Pericardium fibroblast (primary cell): Measurements from ENCODE around the genes ZNF701, ZNF415, ZNF813 and CACNG6.

- RAMPAGE, long total RNA, result no peak
These were observed 1.2 kb downstream of the ZNF808 start for GRCh38 chr19:52528529-52529195.

DNA sequence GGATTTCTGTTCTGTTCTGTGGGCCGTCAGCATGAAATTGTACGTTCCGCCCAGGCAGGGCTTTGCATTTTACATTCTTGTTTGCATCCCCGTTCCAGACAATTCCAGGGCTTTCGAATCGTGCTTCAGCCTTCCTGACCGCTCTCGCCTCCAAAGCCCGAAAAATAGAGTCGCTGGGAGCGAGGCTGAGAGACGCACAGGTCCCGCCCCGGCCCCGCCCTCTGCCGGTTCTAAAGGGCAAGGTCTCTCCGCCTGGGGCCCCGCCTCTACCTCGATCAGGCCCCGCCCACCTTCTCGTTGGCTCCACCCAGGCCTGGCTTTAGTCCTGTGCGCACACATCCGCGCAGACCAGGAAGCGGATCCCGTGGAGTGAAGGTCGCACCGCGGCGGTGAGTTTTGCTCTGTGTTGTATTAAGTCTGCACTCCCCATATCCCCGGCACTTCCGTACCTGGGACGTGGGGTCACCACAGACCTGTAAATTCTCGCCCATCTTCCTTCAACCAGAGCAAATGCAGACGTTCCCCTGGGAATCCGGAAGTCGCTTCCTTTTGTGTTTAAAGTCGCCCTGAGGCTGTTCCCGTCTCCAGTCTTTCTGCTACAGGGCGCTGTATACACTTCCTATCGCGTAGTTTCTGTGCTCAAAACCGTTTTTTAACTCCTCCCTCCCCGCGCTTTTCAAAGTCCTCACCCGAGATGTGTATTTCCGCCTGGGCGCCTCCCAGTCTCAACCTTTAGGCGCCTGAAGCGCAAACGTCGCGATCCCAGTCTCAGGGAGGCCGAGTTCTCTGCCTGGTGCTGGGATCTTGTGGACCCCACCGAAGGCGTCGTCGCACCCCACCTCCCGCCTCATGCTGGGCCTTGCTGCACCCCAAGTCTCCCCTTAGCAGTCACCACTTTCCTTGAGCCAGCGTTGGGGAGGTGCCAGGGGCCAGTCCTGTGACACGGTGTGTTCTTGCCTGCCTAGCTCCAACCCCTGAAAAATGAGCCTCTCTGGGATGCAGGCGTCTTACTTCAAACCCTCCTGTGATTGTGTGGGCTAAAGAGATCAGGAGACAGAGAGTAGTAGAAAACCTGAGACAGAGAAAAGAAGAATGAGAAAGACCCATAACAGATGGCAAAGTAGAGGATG is at the start of gene ZNF701:
Gene ZNF701, plus strand, starts transcription at position 346 of the 1,130 bp plus-strand sequence.
- RAMPAGE, long total RNA, result start-site peak on the plus strand centred at position 348 of the sequence, 9 bp wide, 64 and 116 reads in 2 replicates

DNA sequence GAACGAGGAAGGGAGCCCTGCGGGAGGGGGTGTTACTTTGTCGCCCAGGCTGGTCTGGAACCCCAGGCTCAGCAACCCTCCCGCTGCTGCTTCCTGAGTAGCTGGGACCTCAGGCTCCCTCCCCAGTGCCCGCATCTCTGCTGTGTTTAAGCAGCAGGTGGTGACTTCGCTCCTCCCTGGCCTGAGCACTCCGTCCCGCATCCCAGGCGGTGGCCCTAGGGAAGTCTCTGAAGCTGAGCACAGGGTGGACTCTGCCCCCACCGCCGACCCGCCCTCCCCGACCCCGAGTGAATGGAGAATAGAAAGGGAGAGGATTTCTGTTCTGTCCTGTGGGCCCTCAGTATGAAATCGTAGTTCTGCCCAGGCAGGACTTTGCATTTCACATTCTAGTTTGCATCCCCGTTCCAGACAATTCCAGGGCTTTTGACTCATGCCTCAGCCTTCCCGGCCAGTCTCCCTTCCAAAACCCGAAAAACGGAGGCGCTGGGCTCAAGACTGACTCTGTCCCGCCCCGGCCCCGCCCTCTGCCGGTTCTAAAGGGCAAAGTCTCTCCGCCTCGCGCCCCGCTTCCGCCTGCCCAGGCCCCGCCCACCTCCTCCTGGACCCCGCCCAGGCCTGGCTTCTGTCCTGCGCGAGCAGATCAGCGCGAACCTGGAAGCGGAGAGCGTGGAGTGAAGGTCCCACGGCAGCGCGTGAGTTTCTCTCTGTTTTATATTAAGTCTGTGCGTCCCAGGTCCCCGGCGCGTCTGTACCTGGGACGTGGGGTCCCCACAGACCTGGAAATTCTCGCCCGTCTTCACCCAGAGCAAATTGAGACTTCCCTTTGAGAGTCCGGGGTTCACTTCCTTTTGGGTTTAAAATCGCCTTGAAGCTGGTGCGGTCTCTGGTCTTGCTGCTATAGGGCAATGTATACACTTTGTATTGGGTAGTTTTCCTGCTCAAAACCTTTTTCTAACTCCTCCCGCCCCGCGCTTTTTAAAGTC is 30.9 kb downstream of the ZNF701 start:
- RAMPAGE, long total RNA, result no peak

DNA sequence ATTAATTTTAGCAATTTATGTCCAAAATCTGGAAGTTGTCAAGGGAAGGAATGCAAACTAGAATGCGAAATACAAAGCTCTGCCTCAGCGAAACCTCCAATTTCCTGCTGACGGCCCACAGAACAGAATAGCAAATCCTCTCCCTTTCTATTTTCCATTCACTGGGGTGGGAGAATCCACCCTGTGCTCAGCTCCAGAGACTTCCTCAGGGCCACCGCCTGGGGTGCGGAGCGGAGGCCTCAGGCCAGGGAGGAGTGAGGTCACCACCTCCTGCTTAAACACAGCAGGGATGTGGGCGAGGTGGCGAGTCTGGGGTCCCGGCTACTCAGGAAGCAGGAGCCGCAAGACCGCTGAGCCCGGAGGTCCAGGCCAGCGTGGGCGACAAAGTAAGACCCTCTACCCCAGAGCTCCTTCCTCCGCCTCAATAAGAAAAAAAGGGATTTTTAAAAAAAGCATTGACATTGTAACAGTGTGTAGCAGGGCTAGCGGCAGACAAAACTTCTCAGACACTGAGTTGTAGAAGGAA is 681 bp upstream of the ZNF320 start:
- RAMPAGE, long total RNA, result no peak

- RAMPAGE, long total RNA, result start-site peak on the minus strand at chr19:52942542-52942659, 19 and 36 reads in 2 replicates
These were observed 19.5 kb upstream of the ZNF888 start for GRCh38 chr19:52942297-52943468.

DNA sequence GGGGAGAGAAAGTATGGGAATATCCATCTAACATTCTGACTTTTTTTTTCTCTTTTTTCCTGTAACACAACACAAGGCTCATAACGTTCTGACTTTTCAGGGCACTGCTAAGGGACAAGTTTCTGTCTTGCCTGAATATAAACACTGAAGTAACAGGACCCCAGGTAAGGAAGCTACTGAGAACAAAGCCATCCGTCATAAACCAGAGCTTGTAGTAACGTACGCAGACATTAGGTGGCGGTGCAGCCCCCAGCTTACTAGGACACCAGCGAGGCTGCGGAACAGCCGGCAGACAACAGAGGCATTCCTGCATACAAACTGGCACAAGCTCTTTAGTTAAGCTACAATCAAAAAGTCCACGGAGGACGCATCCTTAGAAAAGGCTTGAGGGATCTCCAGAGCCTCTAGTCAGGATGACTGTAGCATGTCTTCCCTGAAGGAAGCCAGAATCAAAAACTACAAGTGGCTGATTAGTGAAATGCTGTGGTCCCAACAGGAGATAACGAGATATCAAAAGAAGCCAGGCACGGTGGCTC is 26.3 kb downstream of the ZNF160 start:
- RAMPAGE, long total RNA, result no peak

DNA sequence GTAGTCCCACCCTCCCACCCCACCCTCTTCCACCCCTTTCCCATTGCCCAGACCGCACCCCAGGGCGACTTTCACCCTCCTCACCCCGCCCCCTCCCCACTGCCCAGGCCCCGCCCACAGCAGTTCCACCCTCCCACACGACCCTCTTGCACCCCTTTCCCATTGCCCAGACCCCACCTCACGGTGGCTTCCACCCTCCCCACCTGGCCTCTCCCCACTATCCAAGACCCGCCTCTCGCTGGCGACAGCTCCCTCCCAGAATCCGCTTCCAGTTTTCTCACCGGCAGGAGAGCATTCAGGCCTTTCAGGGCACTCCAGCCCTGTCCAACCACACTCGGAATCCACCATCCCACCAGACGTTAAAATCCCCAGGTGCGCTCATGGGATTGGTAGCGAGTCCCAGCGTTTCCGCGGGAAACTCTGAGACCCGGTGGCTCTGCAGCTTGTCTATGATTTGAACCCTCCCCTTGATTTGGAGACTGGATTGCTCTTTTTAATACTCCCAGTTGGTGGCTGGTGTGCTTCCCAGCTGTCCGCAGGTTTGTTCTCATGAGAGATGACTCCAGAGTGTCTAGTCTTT is 8.1 kb downstream of the ZNF160 start:
- RAMPAGE, long total RNA, result no peak

DNA sequence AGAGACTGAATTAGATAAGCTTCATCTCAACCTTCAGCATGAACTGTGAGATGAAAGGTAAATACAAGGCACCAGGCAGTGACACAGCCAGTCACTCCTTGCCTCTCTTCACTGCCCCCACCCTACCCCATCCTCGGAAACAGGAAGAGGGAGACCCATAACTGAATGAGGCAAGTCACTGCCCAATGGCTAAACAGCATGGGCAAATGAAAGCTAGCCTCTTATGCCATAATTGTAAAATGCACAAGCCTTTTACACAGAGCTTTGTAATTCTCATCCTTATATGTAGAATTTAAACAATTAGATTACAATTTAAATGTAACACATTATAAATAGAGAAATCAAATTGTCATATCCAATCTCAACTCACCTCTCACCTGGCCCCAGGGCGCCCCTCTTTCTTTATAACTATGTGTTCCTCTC is 1.6 kb downstream of the ZNF160 start:
- RAMPAGE, long total RNA, result no peak

GRCh38 chr19:53132577-53133289 is at the start of gene ZNF415:
TSS of gene ZNF415 (minus strand) at chr19:53132910.
- RAMPAGE, long total RNA, result start-site peak on the minus strand at chr19:53132878-53132922, 80 and 84 reads in 2 replicates

DNA sequence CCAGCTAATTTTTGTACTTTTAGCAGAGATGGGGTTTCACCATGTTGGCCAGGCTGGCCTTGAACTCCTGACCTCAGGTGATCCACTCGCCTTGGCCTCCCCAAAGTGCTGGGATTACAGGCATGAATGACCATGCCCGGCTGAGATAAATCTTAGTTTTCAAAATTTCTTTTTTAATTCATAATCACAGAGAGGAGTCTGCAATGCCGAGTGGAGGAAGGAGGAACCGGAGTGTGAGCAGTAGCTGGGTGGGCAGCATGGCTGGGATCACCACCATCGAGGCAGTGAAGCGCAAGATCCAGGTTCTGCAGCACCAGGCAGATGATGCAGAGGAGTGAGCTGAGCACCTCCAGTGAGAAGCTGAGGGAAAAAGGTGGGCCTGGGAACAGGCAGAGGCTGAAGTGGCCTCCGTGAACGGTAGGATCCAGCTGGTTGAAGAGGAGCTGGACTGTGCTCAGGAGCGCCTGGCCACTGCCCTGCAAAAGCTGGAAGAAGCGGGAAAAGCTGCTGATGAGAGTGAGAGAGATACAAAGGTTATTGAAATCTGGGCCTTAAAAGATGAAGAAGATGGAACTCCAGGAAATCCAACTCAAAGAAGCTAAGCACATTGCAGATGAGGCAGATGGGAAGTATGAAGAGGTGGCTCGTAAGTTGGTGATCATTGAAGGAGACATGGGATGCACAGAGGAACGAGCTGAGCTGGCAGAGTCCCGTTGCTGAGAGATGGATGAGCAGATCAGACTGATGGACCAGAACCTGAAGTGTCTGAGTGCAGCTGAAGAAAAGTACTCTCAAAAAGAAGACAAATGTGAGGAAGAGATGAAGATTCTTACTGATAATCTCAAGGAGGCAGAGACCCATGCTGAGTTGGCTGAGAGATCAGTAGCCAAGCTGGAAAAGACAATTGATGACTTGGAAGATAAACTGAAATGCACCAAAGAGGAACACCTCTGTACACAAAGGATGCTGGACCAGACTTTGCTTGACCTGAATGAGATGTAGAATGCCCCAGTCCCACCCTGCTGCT is 10.1 kb downstream of the ZNF761 start:
- RAMPAGE, long total RNA, result no peak

- RAMPAGE, long total RNA, result start-site peak on the plus strand at chr19:53467729-53467764, 74 and 45 reads in 2 replicates
These were observed at the start of gene ZNF813 for GRCh38 chr19:53467470-53468654. TSS of gene ZNF813 (plus strand) at chr19:53467733.

GRCh38 chr19:53498089-53498765 is 30.7 kb downstream of the ZNF813 start:
- RAMPAGE, long total RNA, result no peak

GRCh38 chr19:53554328-53555516 is 16.8 kb downstream of the ZNF331 start:
- RAMPAGE, long total RNA, result no peak

- RAMPAGE, long total RNA, result no peak
These were observed 9.8 kb upstream of the NLRP12 start for GRCh38 chr19:53833878-53834371.

- RAMPAGE, long total RNA, result no peak
These were observed 17.3 kb upstream of the CACNG8 start for GRCh38 chr19:53945360-53945940.

GRCh38 chr19:53959816-53960753 is 2.7 kb upstream of the CACNG8 start:
- RAMPAGE, long total RNA, result no peak

DNA sequence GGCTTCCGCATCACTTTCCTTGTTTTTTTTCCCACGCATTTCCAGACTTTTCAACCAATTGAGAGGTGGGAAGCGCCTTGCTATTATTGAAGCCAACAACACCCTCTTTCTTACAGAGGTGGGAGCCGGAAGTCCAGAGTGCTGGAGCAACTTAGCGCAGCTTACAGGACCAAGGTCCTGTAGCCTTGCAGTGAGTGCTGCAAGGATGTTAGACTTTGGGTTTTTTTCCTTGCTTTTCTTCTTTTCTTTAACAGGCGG is 13.8 kb upstream of the CACNG6 start:
- RAMPAGE, long total RNA, result no peak

DNA sequence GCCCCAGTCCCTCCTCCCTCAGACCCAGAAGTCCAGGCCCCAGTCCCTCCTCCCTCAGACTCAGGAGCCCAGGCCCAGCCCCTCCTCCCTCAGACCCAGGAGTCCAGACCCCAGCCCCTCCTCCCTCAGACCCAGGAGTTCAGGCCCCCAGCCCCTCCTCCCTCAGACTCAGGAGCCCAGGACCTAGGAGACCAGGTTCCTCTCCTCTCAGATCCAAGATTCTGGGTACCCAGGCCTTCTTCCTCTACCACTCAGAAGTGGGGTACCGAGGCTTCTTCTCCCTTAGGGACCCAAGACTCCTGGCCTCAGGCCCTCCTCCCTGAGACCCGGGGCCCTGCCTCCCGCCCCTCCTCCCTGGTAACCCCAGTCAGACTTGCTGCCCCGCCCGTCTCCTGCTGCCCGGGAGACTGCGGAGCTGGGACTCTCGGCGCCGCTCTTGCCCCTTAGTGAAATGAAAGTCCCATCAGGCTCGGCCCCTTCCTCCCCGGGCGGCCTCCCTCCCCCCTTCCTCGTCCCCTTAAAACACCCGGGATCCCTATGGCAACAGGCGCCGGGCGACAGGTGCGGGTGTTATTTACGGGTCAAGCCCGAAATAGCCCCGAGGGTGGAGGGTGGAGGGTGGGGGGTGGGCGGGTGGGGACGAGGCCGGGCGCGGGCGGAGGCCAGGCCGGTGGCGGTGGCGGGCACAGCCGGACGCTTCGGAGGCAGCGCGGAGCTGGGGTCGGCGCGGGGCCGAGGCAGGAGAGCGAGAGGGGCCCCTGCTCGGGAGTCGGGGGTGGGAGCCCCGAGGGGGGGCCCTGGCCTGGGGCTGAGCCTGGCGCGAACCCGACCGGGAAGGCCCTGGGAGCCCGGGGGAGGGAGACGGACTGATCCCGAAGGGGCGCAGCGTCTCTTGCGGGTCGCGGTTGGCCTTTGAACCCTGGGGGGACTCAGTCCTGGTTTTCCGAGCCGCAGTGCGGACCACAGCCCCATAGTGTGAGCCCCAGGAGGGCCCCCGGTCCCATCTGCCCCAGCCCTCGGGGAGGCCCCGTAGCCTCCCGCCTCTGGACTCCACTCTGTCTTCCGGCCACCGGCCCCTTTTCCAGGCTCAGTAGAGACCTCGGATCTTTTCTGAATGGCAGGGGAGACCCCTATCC is at the start of gene CACNG6:
Gene CACNG6, plus strand, starts transcription at position 665 of the 1,136 bp plus-strand sequence.
- RAMPAGE, long total RNA, result no peak

DNA sequence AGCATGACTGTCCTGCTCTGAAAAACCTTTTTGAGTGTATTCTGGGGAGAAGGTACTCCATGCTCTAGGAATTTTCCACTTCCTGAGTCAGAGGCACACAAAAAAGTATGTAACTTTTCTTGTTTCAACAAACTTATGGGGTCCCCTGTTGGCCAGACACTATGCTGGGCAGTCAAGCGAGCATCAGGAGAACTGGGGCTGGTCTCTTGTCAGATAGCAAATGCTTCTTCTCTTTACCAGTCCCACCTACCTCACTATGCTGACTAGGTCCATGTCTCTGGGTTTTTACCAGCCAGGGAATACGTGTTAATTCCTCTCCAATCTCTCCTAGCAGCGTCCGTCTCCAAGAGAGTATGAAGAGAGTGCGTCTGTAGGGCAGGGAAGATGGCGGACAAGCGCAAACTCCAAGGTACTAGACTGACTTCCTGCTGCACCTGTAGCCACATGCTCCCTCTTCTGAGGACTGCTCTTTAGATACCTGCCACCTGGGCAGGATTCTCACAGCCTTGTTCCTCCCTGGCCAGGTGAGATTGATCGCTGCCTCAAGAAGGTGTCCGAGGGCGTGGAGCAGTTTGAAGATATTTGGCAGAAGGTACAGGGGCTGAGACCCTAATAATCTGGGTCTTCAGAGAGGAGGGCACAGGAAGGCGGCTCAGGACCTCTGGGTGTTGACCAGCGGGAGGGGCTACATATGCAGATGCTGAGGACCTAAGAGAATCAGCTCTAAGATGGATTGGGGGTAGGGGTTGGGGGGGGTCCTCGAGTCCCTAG is 5.2 kb downstream of the CNOT3 start:
- RAMPAGE, long total RNA, result no peak

- RAMPAGE, long total RNA, result no peak
These were observed 6.0 kb downstream of the LENG1 start for GRCh38 chr19:54153351-54154137.